SK-N-DZ (cell line): ENCODE measurements around a stretch of chr5.

DNA sequence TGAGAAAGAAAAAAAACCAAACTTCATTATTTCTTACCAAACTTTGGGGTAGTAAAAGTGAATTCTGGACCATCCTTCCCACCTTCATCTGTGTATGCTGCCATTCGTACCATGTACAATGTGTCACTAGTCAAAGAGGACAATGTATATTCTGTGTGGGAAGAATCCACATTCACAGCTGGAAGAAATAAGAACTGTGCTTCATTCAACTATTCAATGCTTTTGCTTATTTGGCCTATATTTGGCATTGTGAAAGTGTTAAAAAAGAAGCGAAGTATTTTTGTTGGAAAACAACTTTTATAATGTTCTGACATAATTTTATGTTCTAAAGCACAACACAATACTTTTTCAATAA lies 43.4 kb downstream of the IL6ST start:
RAMPAGE:
- cytosol, long total RNA: no peak
- nucleus, long total RNA: no peak

GRCh38 chr5:55969358-55969861 lies 25.4 kb downstream of the IL6ST start:
RAMPAGE:
- cytosol, long total RNA: no peak
- nucleus, long total RNA: no peak

DNA sequence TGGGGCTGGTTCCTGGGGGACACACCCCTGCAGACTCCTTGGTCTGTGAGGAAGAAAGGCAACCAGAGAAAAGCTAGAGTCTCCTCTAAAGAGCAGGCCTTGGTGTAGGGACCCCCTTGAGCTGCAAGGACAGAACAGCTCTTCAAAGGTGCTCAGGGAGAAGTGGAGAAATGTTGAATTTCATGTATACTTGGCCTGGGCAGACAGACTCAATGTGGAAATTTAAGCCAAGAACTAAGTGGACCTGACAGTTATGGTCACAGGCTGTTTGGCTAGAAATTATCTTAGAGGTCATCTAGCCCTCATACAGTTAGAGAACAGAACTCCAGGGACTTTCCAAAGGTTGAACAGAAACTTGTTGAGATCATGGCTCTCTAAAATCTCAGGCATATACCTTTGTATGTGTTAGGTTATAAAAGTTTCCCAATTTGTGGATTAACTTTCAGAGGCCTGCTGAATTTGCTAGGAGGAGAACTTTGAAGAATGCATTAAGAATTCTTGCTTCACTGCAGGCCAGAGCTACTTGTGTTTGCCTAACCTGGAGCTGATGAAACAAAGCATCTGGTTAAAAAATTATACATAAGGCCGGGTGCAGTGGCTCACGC lies 35.1 kb upstream of the IL6ST start:
RAMPAGE:
- cytosol, long total RNA: no peak
- nucleus, long total RNA: no peak

DNA sequence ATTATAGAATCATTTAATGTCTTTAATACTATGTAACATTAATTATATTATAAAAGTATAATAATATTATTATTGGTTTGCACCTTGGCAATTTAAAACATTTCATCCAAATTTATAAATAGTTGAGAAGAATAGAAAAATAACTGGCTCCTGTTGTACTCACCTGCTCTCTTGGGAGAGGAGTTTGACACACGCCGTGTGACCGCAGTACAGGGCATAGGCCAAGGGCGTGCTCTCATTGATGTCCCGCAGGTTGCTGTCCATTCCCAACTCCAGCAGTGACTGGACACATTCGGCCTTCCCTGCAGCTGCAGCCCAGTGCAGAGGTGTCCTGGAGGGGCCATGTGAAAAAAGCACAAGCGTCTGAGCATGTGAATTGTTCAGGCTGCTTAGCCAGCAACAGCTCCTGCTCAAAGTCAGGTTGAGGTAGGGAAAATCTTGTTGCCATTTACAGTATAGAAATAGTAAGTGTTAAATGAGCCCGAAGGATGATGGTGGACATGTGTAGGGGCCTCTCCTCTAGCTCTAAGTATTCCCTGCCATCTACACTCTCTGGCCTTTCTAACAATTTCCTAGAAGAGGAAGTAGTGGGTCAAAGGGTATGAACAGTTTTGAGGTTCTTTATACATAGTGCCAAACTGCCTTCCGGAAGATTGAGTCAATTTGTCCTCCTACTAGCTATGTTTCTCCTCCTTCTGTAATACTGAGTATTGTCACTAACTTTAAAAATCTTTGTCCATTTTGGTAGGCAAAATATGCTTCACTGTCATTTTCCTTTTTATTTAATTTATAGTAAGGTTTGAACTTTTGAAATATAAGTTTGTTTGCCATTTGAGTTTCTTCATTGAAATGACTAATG lies 116.4 kb downstream of the ANKRD55 start:
RAMPAGE:
- cytosol, long total RNA: no peak
- nucleus, long total RNA: no peak

DNA sequence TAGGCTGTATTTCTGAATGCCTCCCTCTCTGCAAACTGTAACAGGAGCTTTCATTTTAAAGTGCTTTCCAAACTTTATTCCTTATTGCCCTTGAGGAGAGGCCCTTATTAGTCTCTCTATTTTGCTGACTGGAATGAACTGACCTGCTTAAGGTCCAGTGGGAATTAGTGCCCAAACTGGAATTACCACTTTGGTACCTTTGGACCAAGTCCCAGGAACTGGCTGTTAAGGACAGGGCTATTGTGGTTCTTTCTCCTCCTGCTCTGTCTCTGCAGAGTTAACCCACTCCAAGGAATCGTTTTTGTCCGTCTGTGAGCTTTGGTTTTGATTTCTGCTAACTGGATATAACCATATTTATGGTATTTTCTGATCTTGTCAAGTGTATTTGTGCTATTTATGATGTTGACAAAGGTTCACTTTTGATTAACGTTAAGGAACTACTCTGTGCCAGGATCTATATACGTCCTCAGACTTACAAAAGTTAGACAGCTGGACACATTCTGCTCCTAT lies 189.0 kb upstream of the ANKRD55 start:
RAMPAGE:
- cytosol, long total RNA: no peak
- nucleus, long total RNA: no peak

DNA sequence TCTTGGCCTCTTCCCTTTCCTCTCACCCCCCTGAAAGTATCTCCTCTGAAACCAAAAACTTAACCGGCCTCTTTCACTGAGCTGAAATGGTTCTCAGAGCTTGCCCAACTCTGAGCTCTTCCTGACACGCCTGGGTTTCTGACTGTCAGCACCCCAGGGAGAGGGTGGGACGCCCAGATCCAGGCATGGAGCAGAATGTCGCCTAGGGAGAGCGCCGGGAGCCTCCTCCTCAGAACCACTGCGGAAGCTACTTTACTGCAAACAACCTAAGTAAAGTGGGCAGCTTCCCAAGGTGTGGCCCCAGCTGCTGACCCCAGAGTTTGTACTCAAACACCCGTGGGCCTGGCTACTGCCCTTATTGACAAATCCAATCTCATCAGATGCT lies 226.2 kb upstream of the MAP3K1 start:
RAMPAGE:
- cytosol, long total RNA: no peak
- nucleus, long total RNA: no peak

DNA sequence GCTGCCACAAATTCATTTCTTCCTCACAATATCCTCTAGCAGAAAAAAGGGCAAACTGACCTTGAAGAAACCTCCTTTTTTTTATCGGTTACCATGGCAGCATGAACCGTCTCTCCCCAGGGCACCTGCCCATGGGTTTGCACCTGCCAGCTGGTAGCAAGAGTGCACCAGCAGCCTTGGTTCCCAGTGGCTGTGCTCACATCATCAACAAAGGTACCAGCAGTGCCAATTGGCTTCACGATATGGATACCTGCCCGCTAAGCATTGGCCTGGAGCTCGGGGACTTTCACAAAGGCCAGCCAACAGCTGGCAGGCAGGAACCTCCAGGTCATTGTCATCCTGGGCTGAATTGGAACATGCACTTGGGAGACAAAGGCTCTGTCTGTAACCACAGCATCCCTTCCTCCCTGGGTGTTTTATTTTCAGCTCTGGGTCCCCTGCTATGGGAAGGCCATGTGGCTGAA lies 145.8 kb upstream of the MAP3K1 start:
RAMPAGE:
- cytosol, long total RNA: no peak
- nucleus, long total RNA: no peak

GRCh38 chr5:56829009-56829497 lies 13.7 kb downstream of the MAP3K1 start:
RAMPAGE:
- cytosol, long total RNA: no peak
- nucleus, long total RNA: no peak

GRCh38 chr5:56856415-56857022 lies 41.2 kb downstream of the MAP3K1 start:
RAMPAGE:
- cytosol, long total RNA: no peak
- nucleus, long total RNA: no peak

DNA sequence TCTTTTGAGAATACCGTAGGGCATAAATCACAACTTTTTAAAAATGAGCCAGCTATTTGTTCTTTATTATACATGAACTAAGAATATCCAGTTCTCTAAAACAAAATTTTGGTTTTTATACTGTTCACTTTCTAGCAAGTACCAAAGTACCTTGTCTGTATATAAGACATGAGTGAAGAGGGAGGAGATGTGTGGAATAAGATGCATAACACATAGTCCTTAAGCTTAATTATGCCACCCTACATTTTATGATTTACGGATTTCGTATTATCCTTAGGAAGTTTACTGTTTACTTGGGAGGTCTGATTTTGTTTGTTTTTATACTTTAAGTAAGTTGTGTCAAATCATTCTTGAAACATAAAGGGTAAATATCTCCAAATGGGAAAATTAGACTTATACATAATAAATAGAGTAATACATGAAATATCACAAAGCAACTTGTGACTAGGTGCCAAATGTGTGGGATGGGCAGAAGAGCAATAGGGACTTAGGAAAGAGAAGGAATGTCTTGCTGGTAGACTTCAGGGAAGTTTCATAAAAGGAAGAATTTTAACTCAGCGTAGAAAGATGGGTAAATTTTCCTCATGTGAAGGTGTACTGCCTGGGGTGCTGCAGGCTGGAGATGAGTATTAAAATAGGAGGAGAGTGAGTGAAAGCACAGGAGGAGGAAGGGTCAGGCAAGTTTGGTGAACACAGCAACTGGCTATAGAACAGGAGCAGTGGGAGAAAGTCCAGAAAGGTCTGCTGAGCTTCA lies 43.1 kb downstream of the MAP3K1 start:
RAMPAGE:
- cytosol, long total RNA: no peak
- nucleus, long total RNA: no peak

GRCh38 chr5:57054694-57055253 lies 102.9 kb upstream of the MIER3 start:
RAMPAGE:
- cytosol, long total RNA: no peak
- nucleus, long total RNA: no peak

RAMPAGE:
- cytosol, long total RNA: no peak
- nucleus, long total RNA: no peak
Measured at GRCh38 chr5:57102872-57103213, 71.0 kb upstream of the GPBP1 start.

RAMPAGE:
- cytosol, long total RNA: no peak
- nucleus, long total RNA: no peak
Measured at GRCh38 chr5:57179578-57180157, 5.8 kb downstream of the GPBP1 start.

DNA sequence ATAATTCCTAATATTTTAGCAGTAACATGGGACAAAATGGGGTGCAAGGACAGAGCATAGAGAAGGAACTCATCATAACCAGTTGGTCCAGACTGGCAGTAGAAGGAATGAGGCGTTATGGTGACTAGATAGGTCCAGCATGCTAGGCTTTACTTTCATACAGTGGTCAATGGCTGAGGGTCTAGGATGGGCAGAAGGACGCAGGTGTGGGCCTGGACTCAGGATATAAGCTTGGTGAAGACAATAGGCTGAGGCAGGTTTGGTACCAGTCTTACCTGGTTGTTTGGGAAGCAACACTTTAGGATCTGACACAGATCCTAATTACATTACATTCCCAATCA lies 153.5 kb upstream of the ACTBL2 start:
RAMPAGE:
- cytosol, long total RNA: no peak
- nucleus, long total RNA: no peak

GRCh38 chr5:57663470-57664012 lies 180.9 kb upstream of the ACTBL2 start:
RAMPAGE:
- cytosol, long total RNA: no peak
- nucleus, long total RNA: no peak

DNA sequence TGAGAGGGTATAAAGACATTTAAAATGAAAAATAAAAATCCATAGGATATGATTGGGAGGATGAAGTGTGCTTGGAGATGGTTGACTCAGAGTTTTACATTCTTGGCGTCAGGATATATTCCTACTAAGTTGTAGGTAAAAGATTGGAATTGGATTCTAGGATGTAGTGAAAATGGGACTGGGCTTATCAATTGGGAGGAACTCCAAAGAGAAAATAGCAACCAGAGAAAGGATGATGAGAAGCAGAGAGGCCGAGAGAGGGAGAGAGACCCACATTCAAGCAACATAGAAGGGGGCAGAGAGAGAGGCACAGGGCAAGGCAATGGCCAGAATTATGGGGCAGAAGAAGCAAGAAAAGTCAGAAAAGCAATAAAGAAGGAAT lies 217.8 kb upstream of the ACTBL2 start:
RAMPAGE:
- cytosol, long total RNA: no peak
- nucleus, long total RNA: no peak

DNA sequence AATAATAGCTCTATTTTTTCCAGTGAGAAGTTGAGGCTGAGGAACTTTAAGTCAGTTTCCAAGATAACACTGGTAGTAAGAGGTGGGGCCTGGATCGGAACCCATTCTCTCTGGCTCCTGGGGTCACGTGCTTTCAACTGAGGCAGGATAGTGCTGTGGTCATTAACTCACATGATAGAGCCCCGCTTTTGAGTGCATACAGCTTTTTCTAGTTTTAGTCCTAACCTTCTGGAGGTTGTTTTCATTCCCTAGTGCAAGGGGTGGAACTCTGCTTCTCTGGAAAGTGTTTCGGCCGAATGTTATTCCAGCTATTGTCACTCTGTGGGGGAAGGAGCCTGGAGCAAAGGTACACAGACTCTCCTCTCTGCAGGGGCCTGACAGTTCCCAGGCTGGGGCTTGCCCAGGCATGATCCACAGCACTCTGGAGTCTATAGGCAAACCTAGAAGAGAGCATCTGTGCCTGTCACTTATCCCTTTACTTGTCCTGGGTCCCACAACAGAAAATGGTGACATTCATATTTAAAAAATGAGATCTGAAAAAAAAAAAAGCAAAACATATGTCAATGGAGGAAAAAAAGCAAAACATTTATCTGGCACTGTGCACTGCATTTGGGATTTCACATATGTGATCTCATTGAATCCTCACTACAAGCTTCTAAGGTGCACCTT lies 352.5 kb upstream of the ACTBL2 start:
RAMPAGE:
- cytosol, long total RNA: no peak
- nucleus, long total RNA: no peak

DNA sequence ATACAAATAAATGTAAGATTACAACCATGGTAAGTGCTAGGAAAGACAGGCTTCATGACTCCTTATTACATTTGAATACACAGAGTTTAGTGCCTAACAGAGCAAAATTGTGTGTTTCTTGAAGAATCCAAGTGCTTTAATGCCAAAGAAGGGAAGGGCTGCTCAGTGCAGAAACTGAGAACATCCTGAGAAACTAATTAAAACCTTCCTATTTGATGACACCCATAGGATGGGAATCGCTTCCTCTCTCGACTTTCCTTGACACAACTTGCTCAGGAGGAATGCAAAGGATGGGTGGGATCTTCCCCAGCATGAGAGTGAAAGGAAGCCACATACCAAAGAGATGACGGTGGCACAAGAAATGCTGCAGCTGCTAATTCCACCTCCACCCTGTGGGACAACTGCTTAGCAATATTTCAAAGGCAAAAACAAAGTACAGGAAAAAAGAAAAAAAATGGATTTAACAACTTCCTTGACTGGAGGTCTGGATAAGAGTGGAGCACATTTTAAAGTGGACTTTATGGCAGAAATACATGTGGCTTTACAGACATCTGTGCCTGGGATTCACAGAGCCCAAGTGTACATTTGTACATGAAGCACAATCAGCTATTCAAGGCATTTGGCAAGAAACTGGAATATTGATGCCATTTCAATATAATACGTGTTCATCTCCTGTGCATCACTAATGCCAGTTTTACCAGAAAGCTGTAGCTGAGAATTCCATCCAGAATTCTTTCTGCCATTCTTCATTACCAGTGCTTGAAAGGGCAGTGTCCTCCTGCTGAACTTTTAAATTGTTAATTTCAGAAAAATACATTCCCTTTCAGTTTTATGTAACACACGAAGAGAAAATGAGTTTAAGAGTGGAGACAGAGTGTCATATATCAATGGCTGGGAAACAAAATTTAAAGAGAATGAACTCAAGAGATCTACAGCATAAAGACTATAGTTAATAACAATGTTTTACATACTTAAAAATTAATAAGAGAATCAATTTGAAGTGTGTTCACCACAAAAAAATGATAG lies 359.2 kb upstream of the ACTBL2 start:
RAMPAGE:
- cytosol, long total RNA: no peak
- nucleus, long total RNA: no peak

DNA sequence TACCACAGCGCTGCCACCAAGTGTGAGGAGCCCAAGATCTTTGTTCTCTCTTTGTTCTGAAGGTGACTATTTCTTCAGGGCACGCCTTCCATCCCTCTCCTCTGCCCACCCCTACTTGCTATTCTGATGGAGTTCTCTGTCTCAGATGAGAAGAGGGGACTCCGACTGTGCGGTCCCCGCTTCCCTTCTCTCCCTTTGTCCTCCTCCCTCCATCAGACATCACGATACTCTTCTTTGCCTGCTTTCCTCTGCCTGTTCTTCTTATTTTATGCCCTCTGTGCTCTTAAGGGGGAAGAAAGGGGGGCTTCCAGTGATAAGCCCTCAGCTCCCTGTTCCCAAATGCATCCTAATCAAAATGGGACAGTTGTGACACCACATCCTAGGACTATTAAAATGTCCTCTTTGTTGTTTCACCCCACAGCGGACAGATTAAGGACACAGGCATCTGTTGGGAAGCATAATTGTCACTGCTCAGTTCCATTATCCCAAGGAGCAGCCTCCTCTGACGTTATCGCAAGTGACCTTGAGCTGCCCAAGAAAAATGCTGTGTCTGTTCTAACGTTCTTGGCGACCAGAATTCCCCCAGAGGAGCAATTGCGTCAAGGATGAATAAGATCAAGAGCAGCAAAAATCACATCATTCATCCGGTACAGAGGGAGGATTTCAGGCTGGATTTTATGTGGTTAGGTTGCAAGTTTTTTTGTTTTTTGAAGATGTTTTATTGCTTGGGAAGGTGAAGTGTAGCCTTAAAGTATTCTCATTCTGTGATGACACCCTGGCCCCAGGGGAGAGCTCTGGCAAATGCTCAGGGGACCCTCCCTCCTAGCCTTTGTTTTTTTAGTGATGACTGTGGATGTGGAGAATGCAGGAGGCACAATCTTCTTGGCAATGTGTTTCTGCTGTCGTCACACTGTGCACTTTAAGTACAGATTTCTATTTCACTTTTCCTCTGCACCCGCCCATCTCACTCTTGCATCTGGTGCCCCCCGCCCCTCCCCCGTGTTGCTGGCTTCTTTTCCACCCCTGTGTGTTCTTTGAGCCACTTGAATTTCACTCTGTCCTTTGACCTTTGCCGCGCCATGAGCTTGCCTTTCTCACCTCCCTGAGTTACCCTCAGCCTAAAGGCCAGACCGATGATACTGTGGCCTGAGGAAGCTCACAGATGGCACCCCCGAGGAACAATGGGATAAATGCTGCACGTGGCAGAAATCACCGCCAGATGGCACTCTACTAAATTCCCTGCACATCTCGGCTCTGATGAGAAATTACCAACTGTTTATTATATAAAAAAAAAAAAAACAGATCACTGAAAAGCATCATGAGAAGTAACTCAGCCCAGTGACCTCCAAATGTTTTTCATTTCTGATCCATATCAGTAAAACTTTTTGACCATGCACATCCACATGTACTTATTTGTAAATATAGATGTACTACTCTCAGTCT lies 308.3 kb downstream of the RAB3C start:
RAMPAGE:
- cytosol, long total RNA: no peak
- nucleus, long total RNA: no peak

DNA sequence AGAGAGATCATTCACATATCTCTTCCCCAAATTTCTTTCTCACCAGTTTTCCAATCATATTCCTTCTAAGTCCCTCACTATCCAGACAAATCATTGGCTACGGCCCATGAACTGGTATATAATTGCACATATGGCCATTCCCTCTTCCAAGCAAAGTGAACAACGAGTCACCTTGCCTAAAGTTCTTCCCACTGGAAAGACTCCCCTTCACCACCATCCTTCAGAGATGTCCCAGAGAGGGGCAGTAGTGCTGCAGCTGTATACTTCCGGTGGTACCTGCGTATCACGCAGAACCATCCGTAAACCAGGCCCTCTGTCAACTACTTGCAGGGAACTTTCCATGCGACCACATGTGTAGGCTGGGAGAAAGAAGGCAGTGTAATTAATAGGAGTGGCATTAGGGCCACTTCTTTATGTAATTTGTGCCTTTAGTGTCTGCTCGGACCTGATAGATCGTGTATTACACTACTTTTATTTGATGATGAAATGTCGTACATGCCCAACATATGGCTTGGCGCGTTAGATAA lies 400.1 kb downstream of the RAB3C start:
RAMPAGE:
- cytosol, long total RNA: no peak
- nucleus, long total RNA: no peak